ENCODE data around the gene ZBTB38.

DNA sequence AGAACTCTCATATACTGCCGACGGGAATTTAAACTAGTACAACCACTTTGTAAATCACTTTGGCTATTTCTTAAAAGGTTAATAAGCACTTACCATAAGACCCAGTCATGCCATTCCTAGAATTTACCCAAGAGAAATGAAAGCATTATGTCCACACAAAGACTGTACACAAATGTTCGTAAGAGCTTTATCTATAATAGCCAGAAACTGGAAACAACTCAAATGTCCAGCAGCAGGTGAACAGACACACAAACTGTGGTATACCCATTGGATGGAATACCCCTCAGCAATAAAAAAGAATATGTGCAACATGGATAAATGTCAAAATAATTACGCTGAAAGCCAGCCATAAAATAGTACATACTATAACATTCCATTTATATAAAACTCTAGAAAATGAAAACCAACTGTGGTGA lies 5.4 kb downstream of the CEP70 start:
- PRO-cap = no peak
- RAMPAGE, long total RNA, 3 experiments = no peak in any of the 3 experiments

DNA sequence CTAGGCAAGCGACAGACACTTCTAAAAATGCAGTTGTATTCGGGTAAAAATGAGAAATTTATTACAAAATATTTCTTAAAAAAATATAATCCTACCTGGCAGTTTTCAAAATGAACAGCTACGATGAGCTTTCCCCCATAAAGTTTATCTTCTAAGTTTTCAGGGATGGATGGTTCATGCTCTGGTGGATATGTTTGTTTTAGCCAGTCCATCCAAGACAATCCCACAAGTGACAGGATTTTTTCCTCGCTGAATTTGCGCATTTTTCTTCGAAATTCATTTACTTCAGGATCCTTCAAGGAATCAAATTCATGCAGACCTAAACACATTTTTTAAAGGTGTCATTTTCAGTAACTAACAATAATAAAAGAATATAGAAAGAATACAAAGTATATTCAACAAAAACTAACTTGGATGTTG lies 92.3 kb downstream of the PIK3CB start:
- PRO-cap = no peak
- RAMPAGE, long total RNA, 3 experiments = no peak in any of the 3 experiments

DNA sequence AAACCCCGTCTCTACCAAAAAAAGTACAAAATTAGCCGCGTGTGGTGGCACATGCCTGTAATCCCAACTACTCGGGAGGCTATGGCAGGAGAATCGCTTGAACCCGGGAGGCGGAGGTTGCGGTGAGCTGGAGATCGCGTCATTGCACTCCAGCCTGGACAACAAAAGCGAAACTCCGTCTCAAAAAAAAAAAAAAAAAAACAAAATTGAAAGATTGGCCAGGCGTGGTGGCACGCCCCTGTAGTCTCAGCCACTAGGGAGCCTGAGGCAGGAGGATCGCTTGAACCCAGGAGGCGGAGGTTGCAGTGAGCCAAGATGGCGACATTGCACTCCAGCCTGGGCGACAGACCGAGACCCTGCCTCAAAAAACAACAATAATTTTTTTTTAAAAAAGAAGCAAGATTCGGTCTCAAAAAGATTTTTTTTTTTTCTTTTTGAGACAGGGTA lies 2.1 kb downstream of the PIK3CB start:
- PRO-cap = no peak
- RAMPAGE, long total RNA, 3 experiments = no peak in any of the 3 experiments

- PRO-cap = no peak
- RAMPAGE, long total RNA, 3 experiments = no peak in any of the 3 experiments
Measured at GRCh38 chr3:138943588-138944236, 3.2 kb downstream of the FOXL2 start.

DNA sequence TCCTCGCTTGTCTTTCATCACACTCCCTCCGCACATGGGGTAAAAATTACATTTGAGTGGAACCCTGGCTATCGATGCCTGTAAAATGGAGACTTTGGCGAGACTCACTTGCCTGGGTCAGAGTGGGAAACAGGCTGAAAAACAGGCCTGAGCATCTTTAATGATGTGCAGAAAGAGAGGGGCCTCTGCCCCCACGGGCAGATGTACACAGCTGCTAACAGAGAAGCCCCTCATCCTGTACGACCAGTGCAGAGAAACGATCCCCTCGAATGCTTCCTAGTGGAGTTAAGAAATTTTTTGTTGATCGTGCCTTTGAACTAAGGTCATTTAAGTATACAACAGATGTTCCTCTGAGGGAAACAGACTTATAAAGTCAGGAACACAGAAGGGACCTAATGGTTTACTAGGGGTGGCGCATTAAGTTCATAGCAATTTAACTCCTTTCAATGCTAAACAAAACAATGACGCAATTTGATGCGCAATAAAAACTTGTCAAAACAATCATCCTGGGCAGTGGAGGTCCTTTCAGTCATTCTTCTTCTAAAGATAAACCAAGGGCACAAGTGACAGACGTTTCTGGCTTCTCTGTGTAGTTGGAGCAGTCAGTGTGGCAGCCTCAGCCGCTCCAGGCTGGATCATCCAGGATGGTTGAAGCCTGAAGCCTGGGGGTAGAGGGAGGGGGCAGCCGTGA lies 51.0 kb upstream of the MRPS22 start:
- PRO-cap = no peak
- RAMPAGE, long total RNA, 3 experiments = no peak in any of the 3 experiments

DNA sequence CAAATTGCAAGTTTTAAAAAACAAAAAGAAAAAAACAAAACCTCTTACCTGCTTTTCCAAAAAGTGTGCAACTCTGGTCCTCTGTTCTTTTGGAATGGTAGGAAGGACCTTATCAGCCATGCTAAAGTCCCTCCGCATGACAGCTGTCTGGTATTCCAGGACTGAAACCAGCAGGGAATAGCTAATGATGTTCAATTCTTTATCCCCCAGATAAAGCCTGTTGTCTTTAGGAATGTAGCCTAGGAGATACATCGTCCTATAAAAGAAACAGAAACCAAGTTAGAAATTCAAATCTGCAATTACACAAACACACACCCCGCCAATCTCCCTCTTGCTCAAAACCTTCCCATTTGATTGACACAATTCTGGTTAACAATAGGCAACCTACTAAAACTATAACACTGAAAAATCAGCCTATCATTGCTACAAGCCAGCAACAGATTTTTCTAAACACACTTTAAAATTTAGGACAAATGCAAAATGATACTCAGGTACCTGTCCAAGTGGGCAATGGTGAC lies 22.8 kb downstream of the MRPS22 start:
- PRO-cap = no peak
- RAMPAGE, long total RNA, 3 experiments = no peak in any of the 3 experiments

GRCh38 chr3:139405748-139406390 lies 16.4 kb upstream of the COPB2 start:
- PRO-cap = no peak
- RAMPAGE, long total RNA, 3 experiments = no peak in any of the 3 experiments

DNA sequence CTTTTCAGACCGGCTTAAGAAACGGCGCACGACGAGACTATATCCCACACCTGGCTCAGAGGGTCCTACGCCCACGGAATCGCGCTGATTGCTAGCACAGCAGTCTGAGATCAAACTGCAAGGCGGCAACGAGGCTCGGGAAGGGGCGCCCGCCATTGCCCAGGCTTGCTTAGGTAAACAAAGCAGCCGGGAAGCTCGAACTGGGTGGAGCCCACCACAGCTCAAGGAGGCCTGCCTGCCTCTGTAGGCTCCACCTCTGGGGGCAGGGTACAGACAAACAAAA lies 51.6 kb upstream of the RBP1 start:
- PRO-cap = no peak
- RAMPAGE, long total RNA, 3 experiments = no peak in any of the 3 experiments

DNA sequence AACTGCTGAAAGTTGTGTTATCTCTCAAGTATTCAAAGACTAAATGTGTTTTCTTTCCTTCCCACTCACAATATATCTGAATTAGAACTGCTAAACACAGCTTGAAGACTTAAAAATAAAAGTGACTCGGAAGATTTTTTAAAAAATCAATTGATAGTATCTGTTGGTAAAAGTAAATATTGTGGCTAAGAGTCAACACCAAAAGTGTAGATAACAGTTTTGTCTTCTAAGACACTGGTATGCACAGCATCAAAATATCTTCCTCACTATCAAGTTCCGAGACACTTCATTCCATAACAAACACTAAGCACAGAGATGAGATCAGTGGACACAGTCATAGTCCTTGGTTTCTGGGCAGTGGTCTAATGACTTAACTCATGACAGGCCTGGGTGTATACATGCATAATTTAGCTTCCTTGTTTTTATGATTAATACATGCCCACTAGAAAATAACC lies 63.2 kb downstream of the PXYLP1 start:
- PRO-cap = no peak
- RAMPAGE, long total RNA, 3 experiments = no peak in any of the 3 experiments

DNA sequence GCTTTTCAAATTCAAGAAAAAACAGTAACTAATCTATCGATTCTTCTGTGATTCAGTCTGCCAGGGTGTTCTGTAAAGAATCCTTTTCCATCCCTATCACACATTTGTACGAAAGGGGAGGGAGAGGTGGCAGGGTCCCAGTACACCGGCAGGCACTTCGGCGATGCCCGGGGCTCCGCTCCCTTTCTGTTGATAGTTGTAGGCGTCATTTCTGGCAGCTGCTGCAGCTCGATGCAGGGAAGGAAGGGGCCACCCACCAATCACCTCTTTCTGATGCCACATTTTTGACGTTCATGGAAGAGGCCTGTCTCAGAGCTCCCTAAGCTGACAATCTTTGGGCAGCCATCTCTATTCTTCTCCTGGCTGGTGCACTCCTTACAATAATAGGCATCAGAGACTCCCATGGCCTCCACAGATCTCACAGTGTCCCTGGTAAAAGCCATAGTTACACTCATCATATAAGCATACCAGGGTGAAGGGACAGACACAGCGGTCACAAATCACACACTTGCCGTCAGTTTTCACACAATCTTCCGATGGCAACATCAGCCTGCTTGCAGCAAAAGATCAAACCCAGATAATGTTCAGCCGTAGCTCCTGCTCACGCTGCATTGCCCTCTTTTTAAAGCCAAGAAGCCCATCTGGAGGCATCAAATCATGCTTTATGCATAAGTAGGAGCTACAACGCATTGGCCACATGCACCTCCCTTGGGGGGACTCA lies 60.8 kb upstream of the ZBTB38 start:
- PRO-cap = no peak
- RAMPAGE, long total RNA, 3 experiments = no peak in any of the 3 experiments

DNA sequence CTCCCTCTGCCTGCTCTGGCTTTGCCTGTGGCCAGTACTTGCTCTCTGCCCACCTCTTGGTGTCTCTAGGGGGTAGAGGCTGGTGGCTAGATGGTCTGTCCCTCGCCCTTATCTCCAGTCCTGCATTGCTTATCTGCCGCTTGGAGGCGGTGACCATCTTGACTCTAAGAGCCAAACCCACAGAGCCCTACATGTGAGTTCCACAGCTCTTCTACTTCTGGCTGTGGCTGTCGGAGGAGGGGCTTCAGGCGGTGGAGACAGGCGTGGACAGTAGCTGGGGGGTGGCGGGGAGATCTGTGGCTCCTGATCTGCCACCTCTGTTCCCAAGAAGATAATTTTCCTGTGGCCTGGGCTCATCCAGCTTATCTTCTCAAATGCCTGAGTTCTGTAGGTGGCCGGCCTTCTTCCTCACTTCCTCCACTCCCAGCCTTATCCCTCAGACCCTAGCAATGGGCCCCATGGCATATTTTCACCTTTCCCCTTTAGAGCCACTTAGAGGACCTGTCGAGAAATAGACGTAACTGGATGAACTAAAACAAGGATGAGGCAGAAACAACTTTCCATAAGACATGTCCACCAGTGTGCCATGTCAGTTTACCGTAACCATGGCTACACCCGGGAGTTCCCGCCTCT lies 55.5 kb upstream of the ZBTB38 start:
- PRO-cap = no peak
- RAMPAGE, long total RNA, 3 experiments = no peak in any of the 3 experiments

DNA sequence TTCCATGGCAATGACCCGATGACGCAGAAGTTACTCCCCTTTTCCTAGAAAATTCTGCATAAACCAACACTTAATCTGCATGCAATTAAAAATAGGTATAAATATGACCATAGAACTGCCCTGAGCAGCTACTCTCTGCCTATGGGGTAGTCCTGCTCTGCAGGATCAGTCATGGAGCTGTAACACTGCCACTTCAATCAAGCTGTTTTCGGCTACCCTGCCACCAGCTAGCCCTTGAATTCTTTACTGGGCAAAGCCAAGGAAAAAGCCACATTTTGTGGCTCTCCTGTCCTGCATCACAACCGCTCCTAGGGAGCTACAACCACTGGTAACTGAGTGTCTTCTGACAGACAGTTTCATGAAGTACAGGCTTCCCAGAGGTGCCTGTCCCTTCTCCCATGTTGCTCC lies 54.9 kb upstream of the ZBTB38 start:
- PRO-cap = no peak
- RAMPAGE, long total RNA, 3 experiments = no peak in any of the 3 experiments

DNA sequence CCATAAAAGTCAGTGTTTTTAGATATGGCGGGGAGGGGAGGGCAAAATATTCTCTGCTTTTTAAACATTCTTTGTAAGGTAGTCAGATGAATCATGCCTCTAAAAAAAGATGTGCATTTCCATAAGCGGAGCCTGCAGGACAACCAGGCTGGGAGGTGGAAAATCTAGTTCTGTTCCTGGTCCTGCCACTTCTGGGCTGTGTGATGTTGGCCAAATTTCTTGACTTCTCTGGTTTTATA lies 7.2 kb upstream of the ZBTB38 start:
- PRO-cap = no peak
- RAMPAGE, long total RNA, 3 experiments = no peak in any of the 3 experiments

DNA sequence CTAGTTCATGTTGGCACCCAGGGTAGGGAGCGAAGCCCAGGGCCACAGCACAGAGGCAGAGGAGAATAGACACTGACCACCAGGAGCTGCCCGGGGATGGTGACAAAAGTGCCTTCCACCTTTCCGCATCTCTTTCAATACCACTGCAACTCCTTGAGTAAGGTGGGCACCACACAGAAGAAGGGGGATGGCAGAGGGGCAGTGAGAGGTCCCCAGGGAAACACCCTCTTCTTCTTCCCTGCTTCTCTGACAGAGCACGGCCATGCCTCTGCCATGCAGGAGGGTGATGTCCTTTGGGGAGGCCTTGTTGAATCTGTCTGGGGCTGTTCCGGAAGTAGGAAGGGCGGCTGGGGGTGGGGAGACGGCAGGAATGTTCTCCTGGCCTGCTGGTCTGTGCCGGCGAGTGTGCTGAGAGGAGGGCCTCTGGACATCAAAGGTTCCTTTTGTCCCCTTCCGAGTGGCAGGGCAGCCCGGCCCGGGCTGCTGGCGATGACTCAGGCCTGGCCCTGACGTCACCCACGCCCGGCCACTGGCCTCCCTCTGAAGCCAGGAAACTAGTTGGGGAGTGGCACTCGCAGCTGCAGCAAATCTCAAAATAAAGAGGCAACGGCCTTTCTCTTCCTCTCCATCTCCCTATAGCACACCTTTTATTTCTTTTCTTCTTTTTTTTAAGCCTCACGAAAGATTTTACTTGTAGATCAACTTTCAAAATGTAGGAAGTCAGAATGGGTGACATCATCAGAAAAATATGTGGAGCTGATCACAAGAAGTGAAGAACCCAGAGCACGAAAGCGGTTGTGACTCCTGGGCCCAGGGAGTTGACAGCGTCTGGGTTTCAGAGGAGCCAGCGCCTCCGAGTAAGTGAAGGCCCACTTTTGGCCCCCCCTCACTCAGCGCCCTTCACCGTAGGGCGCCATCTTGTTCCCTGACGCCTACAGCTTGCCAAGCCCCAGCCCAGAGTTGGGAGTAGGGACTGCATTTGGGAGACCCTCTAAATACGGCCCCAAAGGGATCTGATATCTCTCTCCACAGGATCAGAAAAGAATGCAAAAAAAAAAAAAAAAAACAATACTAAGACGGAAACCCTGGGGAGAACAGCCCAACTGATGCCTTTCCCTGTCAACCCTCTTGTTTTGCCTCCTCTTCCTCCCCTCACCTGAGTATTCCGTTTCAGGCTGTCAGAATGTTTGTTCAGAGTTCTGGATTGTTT lies at the start of gene ZBTB38:
Gene ZBTB38 (plus strand): TSS at position 557 of the 1,210 bp plus-strand sequence.
- PRO-cap = bidirectional peak, plus-strand start at position 571 of the sequence, minus-strand start at position 315 of the sequence; bidirectional peak, plus-strand start at position 816 of the sequence, minus-strand start at position 830 of the sequence
- RAMPAGE, long total RNA, 3 experiments = start-site peak on the plus strand in 3 of 3 experiments, centred at positions 592 to 603 of the sequence, 69 to 110 reads per replicate

DNA sequence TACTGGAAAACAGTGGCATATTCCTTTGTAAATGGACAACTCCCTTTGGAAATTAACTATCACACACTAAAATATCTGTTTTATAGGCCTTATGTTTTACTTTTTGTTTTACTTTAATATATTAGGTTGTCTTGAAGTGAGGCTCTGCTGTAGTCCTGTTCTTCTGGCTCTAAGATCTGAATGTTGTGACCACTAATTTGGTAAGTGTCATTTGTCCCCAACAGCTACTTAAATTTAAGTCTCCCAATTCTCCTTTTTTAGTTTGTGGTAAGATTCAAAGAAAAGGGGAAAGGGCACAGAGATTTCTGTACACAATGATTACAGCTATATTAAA lies 1.4 kb downstream of the ZBTB38 start:
- PRO-cap = no peak
- RAMPAGE, long total RNA, 3 experiments = no peak in any of the 3 experiments

DNA sequence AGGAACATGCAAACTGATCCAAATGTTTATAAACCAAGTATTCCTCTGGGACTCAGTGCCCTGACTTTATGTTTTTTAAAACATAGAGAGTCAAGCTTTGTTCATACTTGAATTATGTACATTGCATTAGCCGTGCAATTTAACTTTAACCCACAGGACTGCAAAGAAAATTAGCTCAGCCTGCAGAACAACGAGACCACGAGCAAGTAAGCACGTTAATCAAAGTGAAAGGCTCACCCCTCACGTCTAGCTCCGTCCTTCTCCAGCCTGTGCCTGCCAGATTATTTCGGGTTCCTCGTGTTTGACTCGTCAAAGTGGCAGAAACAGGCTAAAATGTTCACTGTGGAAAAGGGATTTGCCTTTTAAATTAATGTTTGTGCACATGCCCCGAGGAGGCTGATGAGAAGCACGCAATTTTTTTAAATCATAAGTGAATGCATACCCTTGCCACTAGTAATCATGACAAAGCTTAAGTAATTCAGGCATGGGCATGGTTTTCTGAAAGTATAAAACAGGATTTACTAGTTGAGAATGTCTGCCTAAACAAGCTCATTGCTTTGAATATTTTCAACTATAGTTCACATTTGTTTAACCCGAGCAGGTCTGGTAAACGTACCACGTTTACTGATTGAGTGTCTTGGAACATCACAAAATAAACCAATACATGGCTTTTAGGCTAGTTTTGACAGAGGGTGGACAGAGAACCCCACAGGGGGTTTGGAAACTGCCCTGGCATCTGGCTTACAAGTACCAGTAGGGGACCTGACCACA lies 15.4 kb downstream of the ZBTB38 start:
- PRO-cap = no peak
- RAMPAGE, long total RNA, 3 experiments = no peak in any of the 3 experiments

DNA sequence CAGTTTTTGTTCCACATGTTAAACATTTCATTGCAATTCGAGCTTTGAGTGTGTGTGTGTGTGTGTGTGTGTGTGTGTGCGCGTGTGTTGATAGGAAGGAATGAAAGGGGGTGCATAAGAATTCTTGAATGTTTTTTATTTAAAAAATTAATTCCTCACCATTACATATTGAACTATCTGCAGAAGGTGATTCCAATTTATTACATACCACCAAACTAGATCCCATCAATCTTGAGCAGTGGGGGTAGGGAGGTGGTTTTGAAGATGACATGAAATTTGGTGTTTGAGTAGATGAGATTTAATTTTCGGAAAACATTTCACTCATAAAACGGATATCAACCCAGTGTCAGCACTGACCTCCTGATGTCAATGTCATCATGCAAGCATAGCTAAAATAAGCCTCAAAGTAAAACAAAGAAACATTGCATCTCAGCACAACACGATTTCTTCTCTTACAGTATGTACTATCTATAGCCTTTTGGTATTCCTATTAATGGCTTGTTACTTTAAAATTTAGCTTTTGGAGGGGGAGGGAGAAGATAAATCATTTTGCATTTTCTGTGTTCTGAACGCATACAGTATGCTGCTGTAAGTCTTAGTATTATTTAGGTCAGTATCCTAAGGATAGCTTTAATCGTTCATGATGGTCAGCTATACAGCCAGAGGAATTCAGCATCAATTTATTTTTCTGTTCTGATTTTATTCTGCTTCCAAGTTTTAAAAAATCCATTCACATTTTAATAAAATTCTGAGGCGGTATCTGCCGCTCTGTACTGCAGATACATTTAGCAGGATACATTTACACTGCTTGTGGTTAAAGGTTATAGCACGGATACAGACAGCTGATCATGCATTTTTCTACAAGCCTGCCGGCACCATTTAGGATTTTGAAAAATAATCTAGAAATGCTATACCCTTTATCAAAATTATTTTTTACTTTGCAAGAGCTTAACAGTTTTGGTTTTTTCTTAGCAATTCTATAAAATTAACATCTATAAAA lies 17.6 kb downstream of the ZBTB38 start:
- PRO-cap = no peak
- RAMPAGE, long total RNA, 3 experiments = no peak in any of the 3 experiments

DNA sequence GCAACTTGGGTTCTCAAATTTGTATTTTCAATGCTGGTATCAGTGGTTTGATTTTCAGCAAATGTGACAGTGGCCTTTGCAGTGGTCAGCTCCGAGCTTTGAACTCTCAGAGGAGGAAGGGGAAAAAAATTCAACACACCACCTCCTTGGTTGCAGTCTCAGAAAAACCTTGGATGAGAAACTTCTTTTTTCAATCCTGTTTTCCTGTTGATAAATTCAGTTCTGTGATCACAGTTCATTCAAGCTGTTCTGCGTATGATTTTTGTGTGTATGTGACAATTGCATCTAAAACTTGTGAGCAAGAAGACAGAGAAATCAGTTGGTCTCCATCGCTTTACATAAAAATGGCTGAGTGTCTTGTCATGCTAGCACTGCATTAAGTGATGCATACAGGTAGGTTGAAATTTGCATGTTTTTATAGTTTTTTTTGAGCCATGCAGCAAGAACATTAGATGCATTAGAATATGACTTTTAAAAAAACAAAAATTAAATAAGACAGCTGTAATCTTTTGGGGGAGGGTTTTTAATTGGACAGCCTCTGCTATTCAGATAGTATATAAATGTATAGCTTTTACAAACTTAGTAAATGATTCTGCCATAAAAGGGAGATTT lies 19.3 kb downstream of the ZBTB38 start:
- PRO-cap = no peak
- RAMPAGE, long total RNA, 3 experiments = no peak in any of the 3 experiments

- PRO-cap = no peak
- RAMPAGE, long total RNA, 3 experiments = no peak in any of the 3 experiments
Measured at GRCh38 chr3:141401872-141401990, 33.4 kb downstream of the ZBTB38 start.

- PRO-cap = no peak
- RAMPAGE, long total RNA, 3 experiments = no peak in any of the 3 experiments
Measured at GRCh38 chr3:141407032-141407627, 38.8 kb downstream of the ZBTB38 start.